ENCODE data around the genes PIFO and LRIG2.

DNA sequence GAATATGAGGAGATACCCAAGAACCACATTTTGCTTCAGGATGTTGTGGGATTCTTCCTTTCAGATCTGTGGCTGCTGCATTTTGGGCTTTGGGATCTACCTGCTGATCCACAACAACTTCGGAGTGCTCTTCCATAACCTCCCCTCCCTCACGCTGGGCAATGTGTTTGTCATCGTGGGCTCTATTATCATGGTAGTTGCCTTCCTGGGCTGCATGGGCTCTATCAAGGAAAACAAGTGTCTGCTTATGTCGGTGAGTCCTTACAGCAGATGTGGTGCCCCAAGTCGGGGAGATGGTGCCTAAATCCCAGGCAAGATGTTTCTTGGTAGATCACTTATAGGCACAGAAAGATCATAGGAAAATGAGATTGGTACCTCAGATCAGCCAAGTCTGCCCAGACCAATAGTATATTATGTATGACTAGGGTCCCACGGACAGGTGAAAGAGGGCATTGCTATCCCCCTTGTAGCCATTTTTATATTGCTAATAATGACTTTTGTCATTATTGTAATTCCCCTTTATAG lies 19.4 kb downstream of the CD53 start:
- RRBS, result no CpG with 5 or more reads among the region's 6 CpGs

- RRBS, result no CpG with 5 or more reads among the region's 4 CpGs
These were observed 2.9 kb downstream of the LRIF1 start for GRCh38 chr1:110960733-110961280.

- RRBS, result no CpG with 5 or more reads among the region's 2 CpGs
These were observed 6.1 kb downstream of the DRAM2 start for GRCh38 chr1:111133688-111134268.

DNA sequence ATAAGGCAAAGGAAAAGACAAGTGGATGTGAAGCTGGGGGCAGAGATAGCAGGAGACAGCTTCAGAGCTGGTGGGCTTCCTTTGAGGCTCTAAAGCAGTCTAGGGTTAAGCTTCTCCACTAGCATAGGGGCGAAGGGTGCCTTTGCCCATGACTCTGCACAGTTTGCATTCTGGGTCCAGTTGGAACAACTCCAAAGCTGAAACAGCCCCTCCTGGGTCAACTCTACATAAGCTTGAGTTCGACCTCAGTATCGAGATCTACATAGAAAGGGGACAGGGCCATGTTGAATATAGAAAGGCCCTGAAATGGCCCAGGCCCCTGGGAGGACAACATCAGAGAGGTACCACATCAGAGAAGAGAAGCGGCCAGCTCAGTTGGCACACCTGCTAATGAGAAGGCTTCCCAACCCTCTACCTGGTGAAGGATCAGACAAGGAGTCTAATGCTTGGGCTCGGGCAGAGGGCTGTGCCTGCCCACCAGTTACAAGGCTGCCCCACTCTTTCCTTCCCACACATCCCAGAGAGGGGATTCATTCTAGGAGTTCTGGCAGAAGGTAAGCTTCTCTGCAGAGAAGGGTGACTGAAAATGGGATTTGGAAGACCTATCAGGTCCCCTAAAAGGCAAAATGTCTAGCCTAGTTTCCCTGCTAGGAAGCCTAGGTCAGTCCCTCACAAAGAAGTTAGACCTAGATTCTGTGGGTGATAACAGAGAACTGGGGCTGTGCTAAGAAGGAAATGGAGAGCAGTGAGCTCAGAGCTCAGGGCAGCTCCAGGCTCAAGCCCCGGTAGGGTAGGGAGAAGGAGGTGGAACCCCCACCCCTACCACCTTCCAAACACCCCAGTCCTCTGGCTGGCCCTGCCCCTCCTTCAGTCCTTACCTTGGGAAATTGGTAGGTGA lies 1.5 kb downstream of the DENND2D start:
- RRBS, result no CpG with 5 or more reads among the region's 6 CpGs

DNA sequence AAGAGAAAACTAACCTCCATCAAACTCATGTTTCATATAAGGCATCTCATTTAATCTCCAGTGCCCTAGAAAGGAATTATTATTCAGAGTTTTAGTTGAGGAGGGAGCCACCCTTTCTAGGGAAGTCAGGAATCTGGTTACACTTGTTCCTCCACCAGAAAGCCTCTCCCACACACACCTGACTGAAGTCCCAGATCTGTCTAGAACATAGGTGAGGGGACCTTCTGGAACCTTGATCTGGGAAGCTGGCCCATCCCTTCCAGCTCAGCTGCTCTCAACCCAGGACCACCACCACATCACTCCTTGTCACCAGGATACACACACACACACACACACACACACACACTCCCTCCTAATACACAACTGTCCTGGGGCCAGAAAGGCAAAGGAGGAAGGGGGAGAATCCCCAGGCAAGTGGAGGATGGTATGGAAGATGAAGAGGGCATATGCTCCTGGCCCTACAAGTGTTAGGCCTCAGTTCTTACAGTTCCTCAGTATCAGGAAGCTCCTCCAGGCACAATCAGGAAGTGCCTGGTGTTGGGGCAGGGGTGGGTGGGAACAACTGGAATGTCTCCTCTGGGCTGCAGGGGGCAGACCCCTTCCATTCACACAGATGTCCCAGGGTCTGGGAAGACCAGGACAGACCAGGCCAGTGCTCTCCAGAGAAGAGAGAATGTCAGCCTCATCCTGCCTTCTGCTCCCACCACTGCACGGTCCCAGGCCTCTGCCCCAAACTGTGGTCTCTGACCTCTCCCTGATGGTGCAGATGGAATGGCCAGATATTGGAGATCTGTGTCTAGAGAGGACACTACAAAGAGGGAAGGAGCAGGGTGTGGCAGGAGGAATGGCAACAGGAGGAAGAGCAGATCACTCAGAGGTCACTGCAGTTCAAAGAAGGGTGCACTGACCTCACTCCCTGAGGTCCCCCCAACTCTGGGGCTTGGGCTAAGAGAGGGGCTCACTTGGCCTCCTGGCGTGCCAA lies 2.2 kb upstream of the DENND2D start:
- RRBS, result no CpG with 5 or more reads among the region's 2 CpGs

- RRBS, result no CpG with 5 or more reads among the region's 4 CpGs
These were observed 877 bp downstream of the CHI3L2 start for GRCh38 chr1:111228281-111228899.

- RRBS, result 3% methylated on average over 6 of the region's 54 CpGs
These were observed at the start of gene PIFO for GRCh38 chr1:111345837-111346953. Gene PIFO, plus strand, starts transcription at chr1:111346622.

DNA sequence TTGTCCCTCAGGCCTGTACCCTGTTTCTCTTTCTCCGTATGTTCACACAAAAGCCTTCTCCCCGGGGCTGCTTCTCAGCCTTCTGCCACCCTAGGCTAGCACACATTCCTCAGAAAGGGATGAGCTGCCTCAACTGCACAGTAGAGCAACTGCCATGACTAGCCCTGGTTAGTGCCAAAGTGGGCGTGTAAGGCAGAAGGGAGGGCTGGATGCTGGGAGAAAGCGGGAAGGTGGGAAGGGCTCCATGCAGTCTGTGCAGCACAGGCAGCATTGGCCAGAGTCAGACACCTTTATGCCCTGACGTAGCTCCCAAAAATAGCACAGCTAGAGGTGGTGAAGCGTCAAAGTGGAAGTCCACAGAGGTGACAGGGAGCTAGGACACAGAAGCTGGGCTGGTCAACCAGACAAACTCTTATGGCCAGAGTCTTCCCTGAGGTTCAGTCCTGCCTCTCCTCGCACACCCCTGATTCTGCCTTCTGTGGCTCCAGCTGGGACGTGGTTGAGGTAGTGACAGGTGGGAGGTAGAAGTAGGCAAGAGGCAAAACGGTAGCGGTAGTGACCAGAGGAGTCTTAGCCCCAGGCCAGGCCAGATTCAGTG lies 45.4 kb downstream of the DDX20 start:
- RRBS, result no CpG with 5 or more reads among the region's 10 CpGs

DNA sequence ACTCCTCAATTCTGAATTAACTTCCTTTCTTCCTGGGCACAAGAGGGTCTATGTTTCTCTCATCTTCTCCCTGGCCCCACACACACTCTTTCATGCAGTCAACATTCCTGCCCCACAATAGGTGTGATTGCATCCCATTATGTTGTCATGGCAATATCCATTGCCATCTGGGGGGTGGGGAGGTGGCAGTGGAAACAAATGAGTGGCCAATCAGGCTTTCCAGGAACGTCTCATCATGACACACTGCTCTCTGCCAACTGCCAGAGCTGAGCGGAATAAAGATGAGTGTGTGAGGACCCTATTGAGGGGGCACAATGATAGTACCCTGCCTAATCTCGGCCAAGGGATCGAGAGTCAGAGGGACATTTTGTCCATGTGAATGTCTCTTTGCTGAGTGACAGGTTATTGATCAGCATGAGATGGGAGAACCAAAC lies 80.4 kb downstream of the KCND3 start:
- RRBS, result no CpG with 5 or more reads among the region's 4 CpGs

DNA sequence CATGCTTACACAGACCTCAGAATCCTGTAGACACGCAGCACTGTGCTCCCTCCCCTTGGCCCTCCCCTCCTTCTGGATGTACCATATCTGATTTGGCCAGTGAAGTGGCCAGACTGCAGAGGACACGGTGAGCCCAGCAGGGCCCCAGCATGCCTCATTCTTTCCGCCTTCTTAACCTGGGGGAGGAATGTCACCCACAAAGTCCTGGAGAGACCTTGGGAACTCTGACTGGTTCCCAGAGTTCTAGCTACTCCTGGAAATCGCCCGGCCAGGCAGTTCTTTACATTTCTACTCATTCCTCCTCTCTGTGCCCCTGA lies 74.4 kb upstream of the KCND3 start:
- RRBS, result no CpG with 5 or more reads among the region's 5 CpGs

DNA sequence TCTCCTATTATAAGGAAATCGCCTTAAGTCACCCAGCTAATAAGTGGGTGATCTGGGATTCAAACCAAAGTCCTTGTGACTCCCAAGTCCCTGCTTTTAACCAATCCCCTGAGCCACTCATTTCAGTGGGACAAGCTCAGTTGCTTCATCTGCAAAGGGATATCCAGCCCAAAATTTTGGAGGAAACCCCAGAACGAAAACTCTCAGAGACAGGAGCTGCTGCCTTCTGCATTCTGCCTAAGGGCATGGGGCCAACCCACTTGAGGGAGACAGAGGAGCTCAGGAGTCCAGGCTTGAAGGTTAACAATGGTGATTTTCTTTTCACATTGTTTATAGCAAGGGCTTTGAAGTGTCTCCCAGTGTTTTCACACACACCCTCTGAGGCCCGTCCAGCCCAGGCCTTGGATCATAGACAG lies 148.1 kb upstream of the CTTNBP2NL start:
- RRBS, result no CpG with 5 or more reads among the region's 3 CpGs

DNA sequence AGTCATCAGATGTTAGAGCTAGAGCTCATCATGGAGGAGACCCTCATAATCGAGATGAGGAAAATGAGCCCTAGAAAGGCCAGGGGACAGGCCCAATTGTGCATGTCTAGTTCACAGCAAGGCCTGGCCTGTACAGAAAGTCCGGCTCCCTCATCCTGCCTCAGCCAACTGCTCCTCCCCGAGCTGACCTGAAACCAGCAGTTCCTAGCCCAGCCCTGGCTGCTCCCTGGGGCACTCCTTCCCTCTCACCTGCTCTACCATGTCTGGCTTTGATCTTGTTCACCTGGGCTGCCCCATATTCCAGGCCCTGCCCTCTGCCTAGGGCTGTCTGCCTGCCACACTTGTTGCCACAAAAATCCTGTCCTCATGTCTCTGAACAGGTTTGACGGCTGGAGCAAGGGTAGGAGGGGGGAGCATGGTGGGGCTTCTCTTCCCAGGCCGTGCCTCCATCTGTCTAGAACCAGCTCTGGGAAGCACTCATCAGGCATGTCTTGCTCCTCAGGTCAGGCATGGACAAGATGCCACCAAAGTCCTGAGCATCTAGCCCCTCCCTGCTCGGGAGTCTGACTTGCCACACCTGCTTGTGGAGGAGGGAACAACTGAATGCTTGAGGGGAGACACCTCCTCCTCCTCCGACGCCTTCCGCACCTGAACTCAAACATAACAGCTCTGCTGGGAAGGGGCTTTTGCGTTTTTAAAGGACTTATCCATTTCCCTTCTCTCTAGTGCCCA lies 44.3 kb upstream of the WNT2B start:
- RRBS, result no CpG with 5 or more reads among the region's 10 CpGs

DNA sequence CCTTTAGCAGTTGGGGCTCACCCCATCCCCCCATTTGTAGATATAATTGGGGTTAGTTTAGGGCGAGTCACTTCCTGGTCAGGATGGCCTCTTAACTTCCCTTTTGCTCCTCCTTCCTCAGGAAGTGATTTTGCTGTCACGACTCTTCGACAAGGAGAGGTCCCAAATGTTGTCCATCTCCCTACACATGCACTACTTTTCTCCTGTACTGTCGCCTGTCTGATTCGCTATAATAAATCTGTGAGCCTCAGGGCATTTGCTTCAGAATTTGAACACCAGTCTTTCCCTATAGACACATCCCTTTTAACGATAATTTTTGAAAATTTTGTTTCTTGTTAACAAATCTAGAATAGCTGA lies 586 bp downstream of the CAPZA1 start:
- RRBS, result no CpG with 5 or more reads among the region's 6 CpGs

- RRBS, result no CpG with 5 or more reads among the region's 4 CpGs
These were observed 5.4 kb downstream of the CAPZA1 start for GRCh38 chr1:112624650-112625781.

- RRBS, result no CpG with 5 or more reads among the region's 2 CpGs
These were observed 7.1 kb upstream of the MOV10 start for GRCh38 chr1:112667296-112667793.

DNA sequence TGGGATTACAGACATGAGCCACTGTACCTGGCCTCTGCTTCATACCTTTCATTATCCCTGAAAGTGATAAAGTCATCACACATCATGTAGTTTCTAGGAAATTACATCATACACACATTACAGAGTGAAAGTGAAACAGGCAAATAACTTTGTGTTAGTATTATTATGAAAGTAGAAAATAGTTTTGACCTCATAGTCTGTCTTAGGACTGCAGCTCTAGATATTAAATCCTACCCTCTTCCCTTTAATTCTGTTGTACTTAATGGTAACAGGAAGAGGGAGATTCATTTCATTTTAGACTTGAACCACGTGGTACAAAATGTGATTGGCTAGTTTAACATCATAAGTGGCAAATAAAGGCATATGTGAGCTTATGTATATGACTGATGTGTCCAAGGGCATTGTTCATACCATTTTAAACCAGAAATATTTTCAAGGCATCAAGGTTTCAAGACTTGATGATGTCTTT lies 5.7 kb upstream of the MOV10 start:
- RRBS, result no CpG with 5 or more reads among the region's 1 CpG

GRCh38 chr1:112687968-112689186 lies 13.9 kb downstream of the MOV10 start:
- RRBS, result no CpG with 5 or more reads among the region's 22 CpGs

DNA sequence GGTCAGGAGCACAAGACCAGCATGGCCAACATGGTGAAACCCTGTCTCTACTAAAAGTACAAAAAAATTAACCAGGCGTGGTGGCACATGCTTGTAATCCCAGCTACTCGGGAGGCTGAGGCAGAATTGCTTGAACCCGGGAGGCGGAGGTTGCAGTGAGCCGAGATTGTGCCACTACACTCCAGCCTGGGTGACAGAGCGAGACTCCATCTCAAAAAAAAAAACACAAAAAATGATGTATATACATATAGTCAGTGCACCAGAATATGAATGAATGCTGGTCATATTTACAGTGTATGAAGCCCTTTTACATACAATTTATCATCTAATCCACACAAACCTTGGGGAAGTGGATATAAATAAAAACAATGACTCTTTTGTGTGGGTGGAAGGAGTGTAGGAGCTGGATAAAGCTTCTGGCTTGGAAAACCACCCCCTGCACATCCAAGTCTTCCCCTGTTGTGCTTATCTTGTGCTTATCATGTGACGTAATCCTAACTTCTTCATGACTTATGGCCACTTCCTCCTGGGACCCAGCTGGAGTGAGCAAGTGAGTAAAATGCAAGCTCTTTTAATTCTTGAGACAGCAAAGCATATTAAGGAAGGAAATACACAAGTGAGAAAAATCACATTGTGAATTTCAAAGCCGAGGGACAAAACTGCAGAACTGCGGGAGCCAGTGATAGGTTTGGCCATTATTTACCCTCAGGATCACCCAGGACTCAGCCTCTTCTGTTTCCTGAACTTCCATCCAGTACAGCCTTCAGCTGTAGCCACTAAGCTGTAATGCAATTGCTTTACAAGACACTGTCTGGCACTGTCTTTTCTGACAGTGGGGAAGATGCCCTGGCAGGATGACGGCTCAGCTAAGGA lies 100.3 kb downstream of the TAFA3 start:
- RRBS, result no CpG with 5 or more reads among the region's 10 CpGs

DNA sequence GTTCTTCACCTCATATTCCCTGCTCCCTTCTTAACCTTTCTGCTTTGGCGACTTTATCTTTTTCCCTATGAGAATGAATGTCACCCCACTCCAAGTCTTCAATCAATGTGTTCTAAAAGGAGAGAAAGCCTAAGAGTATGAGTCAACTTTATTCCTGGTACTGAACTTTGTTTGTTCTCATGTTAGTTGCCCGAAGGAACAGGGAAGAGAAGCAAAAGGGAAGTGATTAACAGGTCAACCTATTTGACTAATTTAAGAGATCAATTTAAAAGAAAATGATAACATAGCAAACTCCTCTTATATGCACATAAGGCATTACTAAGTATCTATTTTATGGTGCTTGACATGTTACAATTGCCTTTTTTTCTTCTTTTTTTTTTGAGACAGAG lies 40.0 kb upstream of the SLC16A1 start:
- RRBS, result no CpG with 5 or more reads among the region's 2 CpGs

GRCh38 chr1:113072937-113073801 lies at the start of gene LRIG2:
Gene LRIG2, plus strand, starts transcription at chr1:113073198.
- RRBS, result under 1% methylated on average over 9 of the region's 61 CpGs